HL-60 (cell line): ENCODE measurements around the genes UPK3B, SPDYE18 and FGL2.

GRCh38 chr7:76314190-76314890 lies 11.9 kb downstream of the HSPB1 start:
- RRBS = no CpG with 5 or more reads among the region's 16 CpGs

DNA sequence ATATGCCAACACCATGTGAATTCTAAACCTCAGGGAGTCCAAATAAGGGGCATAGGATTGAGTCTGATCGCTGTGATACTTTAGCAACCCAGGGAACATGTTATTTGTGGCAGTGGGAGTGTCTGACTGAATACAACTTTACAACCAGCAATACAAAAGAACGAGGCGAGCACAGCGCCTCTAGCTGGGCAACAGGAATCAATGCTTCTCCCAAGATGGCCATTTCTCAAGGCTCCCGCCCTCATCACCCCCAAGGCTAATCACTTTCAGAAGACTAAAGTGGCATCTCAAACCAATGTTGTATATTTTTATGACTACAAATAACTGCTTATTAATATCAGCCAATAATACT lies 28.1 kb downstream of the YWHAG start:
- RRBS = no CpG with 5 or more reads among the region's 5 CpGs

GRCh38 chr7:76509990-76511206 lies at the start of gene UPK3B:
TSS of gene UPK3B (plus strand) at chr7:76510552.
- RRBS = 25% methylated on average over 3 of the region's 31 CpGs

DNA sequence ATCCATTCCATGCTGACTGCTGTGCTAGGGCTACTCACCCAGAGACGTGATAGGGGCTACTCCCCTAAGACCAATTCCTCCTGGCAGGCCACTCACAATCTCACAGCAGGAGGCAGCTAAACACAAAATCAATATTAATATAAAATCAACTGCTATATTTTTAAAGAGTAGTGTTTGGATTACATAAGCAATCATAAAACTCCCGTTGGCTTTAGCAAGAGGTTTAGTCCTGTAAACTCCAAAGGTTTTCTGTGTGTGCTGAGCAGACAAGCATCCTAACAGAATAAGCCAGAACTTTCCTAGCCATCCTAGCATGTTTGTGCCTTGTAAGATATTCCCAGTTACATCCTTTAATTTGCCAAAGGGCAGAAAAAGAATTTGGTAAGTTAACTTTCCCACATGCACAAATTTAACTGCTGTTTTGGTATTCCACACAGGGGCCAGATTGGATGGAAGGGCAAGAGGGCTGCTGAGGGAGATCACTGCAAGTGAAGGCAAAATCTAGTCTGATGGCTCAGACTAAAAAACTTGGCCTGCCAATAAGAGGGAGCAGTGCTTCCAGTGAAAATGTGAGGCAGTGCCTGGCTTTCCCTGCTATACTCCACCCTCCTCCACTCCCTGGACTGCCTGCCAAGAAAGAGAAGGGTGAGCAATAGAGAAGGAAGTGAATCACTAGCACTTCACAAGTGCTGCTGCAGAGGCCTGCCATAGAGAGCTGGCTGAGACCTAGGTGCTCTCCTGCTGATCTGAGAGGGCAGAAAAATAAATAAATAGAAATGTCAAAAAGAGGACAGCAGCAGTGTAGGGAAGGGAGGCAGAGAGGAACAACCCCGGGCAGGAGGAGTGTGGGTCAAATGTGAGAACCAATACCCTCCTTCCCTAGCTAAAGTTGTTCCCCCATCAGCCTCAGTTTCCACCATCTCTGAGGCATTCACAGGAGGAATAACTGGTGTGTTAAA lies 40.0 kb upstream of the SPDYE16 start:
- RRBS = no CpG with 5 or more reads among the region's 3 CpGs

DNA sequence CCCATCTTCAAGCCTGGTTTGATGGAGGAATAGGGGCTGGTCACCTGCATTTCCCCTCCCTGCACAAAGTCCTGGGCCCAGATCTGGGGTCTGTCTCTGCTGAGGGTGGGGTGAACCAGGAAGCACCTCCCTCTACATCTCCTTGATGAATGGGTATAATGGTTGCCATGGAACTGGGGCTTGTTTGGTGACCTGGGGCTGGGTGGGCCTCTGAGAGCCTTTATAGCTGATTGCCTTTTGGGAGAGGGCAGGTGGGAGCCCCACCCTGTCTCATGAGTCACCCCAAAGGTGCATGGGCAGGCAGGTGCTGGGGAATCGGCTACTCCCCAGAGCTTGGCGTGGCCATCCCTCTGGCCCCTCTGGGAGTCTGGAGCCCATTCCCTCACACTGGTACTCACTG lies at the start of gene SPDYE18:
Gene SPDYE18, minus strand, starts transcription at position 107 of the 400 bp plus-strand sequence.
- RRBS = no CpG with 5 or more reads among the region's 2 CpGs

DNA sequence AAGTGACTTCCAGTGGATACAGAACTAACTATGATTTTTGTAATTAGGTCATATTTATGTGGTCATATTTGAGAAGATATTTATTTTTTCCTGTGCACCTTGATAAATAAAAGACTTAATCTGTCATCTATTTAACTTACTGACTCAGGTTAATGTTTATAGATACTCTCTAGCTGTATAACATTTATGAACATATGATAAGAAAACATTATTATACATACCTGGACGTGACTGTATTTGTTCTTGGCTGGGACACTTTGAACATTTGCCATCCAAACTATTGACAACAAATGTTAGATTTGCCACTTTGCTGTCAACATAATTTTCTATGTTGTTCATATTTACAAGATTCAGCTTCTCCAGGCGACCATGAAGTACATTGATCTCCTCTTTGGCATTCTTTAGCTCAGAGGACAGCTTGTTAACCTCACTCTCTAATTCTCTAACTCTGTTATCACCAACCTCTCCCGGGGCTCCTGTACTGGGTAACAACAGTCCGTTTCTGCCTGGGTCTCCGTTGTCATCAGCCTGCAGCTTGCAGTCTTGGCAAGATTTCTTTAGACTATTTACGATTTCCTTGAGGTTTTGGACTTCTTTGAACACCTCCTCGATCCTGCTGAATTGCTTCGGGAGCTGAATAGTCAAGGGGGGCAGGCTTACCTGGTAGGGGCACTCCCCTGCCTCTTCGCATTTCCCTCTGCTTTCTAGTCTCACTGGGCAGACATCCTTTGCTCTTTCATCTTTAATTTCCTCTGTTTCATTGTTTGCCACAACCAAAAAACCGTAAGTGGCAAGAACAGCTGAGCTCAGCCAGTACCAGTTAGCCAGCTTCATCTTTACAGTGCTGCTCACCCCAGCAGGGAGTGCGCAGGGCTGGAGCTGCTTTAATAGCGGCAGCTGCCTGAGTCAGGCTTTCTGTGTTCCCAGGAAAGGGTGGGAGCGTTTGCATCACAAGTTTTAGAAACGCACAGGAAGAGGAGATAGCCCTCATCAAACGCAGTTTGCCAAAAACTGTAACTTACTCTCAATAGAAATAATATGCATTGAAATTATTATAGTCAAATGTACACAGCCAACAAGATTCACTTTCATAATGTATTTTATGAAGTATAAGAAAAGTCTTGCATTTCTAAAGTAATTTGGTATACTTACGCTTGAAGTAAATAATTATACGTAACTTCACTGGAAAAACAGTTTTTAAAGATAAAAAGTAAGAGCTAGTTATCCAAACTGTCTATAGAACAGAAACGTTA lies at the start of gene FGL2:
Gene FGL2, minus strand, starts transcription at position 860 of the 1,253 bp plus-strand sequence.
- RRBS = no CpG with 5 or more reads among the region's 18 CpGs

DNA sequence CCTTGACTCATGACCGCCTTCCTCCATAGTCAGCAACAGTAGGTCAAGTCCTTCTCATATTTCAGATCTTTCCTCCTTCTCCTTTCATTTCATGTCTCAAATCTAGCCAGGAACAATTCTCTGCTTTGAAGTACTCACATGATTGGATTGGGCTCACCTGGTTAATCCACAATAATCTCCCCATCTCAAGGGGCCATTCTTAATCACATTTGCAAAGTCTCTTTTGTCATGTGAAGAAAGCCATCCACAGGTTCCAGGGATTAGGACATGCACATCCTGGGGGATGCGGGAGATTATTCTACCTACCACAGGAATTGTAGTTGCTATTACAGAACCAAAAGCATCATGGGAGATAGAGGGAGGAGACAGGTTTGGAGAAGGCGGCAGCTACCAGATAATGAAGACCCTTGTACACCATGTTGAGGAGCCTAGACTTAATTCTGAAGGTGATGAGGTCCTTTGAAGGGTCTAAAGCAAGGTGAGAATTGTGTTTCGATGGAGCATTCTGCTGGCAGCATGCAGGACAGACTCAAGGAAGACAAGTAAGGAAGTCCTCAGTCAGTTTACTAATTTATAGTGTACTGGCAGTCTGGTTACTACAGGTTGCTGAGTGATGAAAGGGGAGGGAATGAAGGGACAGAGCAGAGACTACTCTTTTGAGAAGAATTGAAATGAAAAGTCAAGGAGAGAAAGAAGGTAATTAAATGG lies 24.8 kb upstream of the FGL2 start:
- RRBS = no CpG with 5 or more reads among the region's 4 CpGs

- RRBS = no CpG with 5 or more reads among the region's 7 CpGs
These were observed 45.7 kb upstream of the FGL2 start for GRCh38 chr7:77245244-77245749.

GRCh38 chr7:77562941-77563801 lies 26.1 kb downstream of the PTPN12 start:
- RRBS = no CpG with 5 or more reads among the region's 3 CpGs

- RRBS = no CpG with 5 or more reads among the region's 7 CpGs
These were observed 32.6 kb downstream of the PTPN12 start for GRCh38 chr7:77569578-77570278.

DNA sequence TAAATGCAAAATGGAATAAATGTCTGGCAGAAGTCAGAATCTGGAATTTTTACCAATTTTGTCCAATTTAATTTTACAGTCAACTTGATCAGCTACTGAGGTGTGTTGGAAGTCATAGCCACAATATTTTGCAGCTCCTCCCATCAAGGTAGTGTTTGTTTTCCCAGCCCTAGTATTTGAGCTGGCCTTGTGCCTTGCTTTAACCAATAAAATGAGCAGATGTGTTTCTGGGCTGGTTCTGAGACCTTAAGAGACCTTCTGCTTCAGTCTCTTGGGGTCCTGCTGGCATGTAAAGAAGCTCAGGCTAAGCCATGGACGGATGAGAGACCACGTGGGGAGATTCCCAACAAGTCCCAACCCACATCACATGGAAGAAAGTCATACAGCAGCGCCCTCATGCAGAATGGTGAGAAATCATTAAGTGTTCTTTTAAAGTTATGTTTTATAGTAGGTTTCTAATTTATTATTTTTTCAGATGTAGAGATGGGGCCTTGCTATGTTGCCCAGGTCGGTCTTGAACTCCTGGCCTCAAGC lies 42.6 kb upstream of the RSBN1L start:
- RRBS = no CpG with 5 or more reads among the region's 4 CpGs

DNA sequence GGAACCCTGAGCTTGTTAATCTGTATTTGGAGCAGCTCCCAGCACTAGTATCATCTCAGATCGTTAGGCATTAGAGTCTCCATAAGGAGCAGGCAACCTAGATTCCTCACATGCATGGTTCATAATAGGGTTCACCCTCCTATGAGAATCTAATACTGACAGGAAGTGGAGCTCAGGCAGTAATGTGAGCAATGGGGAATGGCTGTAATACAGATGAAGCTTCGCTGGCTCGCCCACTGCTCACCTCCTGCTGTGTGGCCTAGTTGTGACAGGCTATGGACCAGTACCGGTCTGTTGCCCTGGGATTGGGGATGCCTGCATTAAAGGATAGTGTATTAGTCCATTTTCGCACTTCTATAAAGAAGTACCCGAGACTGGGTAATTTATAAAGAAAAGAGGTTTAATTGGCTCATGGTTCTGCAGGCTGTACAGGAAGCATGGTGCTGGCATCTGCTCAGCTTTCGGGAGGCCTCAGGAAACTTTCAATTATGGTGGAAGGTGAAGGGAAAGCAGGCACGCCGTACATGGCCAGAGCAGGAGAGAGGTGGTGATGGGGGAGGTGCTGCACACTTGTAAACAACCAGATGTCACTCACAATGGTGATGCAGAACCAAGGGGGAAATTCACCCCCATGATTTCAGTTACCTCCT lies 49.7 kb downstream of the RSBN1L start:
- RRBS = no CpG with 5 or more reads among the region's 9 CpGs

DNA sequence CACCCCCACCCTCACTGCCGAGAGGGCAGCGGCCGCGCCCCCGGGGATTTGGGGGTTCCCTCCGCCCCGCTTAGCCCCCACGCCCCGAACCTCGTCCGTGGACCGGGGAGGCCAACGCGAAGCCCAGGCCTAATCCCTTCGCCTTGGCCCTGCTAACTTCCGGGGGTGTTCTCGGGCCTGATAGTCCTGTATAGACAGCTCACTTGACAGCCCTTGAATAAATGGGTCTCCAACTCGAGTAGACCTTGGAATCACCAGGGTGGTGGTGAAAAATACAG lies 221.8 kb upstream of the TMEM60 start:
- RRBS = 21% methylated on average over 13 of the region's 18 CpGs

- RRBS = no CpG with 5 or more reads among the region's 3 CpGs
These were observed 222.3 kb upstream of the TMEM60 start for GRCh38 chr7:78020574-78020855.

DNA sequence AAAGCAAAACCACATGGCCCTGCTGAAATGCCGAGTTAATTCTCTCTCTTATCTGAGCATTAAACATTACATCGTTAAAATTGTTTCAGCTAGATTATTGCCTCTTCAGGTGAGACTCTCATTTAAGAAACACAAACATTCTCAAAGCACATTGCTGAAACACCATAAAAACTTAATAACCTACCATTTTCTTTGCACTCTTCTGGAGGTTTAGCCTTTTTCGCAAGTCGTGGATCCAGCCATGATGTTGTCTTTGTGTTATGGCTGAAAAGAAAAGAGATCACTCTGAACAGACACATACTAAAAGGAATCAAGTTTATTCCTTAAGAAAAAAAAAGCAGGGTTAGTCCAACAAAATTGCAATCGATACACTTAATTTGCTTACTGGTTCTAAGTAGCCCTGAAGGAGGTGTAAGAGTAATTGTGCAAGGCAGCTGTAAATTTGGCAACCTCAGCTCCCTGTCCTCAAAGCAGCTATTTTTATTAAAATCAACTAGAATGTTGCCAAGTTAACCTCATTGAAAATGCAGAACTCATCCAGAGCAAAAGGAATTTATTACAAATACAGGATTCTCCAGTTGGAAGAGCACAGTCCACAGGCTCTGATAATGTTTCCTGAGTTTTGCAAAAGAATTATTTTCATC lies 691.5 kb upstream of the TMEM60 start:
- RRBS = no CpG with 5 or more reads among the region's 5 CpGs

- RRBS = no CpG with 5 or more reads among the region's 3 CpGs
These were observed 760.4 kb upstream of the TMEM60 start for GRCh38 chr7:78558650-78559091.

- RRBS = no CpG with 5 or more reads among the region's 5 CpGs
These were observed 128.7 kb downstream of the GNAI1 start for GRCh38 chr7:80263269-80263845.

GRCh38 chr7:80277339-80278226 lies 143.0 kb downstream of the GNAI1 start:
- RRBS = no CpG with 5 or more reads among the region's 5 CpGs

DNA sequence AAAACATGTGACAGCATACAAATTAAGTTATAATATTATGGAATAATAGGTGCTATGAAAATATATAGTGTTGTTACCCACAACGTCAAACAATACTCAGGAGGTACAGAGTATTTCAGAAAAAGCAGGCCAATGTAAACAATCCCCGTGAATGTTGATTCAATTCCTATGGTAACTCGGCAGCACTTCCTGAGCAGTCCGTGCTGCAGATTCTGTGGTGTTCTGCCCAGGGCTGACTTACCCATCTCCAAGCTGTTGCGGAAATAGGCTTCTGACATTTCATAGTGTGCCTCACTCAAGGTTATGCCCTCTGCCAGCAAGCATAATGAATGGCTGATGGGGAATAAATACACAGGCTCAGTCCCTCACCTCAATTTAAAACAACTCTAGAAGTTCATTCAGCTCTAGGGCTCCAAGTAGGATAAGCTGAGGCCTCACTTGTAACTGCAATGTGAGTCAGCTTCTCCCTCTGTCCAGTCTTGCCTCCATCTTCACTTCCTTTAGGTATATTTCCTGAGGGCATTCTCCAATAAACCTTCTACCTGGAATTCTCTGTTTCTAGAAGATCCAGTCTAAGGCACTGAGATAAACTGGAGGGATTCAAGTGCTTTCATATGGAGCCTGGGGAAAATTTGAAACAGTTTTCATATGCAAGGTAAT lies 177.6 kb downstream of the GNAI1 start:
- RRBS = no CpG with 5 or more reads among the region's 5 CpGs

- RRBS = no CpG with 5 or more reads among the region's 13 CpGs
These were observed 414.6 kb upstream of the SEMA3C start for GRCh38 chr7:81333402-81333959.